Bile duct (tissue), 1 donor: ENCODE measurements around the gene ANXA2.

DNA sequence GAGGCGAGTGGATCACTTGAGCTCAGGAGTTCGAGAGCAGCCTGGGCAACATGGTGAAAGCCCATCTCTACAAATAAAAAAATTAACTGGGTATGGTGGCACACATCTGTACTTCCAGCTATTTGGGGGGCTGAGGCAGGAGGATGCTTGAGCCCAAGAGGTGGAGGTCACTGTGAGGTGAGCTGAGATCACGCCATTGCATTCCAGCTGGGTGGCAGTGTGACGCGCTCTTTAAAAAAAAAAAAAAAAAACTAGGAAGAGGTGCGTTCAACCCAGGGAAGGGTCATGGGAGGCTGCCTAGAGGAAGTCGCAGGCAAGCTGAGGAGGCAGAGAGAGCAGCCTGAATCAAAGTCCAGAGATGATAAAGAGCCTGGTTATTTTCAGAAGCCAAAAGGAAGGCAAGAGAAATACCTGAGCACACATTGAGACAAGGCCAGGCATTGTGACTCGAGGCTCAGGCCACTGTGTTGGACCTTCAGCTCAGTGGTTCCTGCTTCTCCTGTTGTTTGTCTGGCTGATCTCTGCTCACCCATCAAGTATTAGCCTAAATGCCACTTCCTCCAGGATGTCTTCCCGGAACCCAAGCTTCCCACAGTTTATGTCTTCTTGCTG lies 16.2 kb upstream of the GCNT3 start:
- PRO-cap: no peak

GRCh38 chr15:59614913-59615559 lies 3.5 kb downstream of the GCNT3 start:
- PRO-cap: no peak

- PRO-cap: no peak
These were observed 1.3 kb downstream of the GTF2A2 start for GRCh38 chr15:59655817-59656675.

DNA sequence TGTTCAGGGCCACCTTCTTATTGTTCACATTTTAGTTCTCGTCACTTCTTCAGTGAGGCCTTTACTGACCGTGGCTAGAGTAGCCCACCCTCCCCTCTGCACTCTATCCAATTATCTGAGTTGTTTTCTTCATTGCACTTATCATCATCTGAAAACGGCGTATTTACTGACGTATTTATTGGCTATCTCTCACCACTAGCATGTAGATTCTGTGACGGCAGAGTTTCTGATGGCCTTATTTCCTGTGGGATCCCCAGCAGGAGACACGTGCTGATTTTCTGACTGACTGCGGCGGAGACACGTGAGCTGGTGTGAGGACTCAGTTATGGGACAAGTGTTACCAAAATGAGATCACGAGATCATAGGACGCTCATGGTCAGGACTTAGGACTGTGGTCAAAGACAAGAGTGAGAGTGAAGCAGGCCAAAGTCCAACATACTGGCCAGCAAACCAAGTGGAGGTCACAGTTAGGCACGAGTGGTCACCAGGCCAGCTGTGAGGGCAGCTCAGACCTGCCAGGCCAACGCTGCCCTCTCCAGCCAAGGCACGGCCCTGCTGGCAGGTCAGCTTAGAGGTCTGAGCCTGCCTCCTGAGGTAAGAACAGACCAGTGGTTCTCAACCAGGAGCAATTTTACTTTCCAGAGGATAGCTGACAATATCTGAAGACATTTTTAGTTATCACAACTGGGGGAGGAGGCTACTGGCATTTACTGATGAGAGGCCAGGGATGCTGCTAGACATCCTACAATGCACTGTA lies 50.6 kb upstream of the BNIP2 start:
- PRO-cap: no peak

- PRO-cap: no peak
These were observed 4.5 kb upstream of the FOXB1 start for GRCh38 chr15:59999540-60000089.

GRCh38 chr15:60350970-60351447 lies 46.8 kb downstream of the ANXA2 start:
- PRO-cap: no peak

- PRO-cap: no peak
These were observed 40.9 kb downstream of the ANXA2 start for GRCh38 chr15:60356633-60357500.

GRCh38 chr15:60397328-60398385 lies at the start of gene ANXA2:
Gene ANXA2 (minus strand): TSS chr15:60397986.
- PRO-cap: unidirectional peak, minus-strand start at chr15:60397587; bidirectional peak, plus-strand start at chr15:60398136, minus-strand start at chr15:60397986; bidirectional peak, plus-strand start at chr15:60398648, minus-strand start at chr15:60398310

DNA sequence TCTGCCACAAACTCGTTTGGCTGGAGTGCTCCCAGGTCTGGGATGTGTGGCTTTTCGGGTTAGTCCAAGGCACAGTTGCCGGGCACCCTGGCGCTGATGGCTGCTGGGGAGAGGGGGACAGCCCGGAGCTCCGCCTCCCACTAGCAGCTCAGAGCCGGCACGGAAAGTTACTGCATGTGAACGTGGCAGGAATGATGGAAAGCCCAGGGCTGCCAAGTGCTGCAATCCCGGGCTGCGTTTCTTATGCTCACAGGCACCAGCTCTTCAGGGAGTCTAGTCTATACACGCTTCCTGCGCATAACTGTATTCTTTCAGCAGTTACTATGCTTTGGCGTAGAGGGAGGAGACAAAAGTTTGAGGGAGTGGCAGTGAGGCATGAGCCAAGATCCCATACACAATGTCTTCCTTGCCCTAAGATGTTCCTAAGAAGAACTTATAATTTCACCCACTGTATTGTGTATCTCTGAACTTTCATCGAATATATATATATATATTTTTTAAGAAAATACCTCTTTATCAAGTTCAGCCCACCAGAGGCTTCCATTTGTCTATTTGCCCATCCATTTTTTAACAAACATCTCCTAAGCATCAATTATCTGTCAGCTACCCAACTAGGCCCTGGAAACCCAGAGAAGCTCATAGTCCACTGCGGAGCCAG lies 141.9 kb upstream of the ICE2 start:
- PRO-cap: no peak

- PRO-cap: no peak
These were observed 263.3 kb upstream of the ICE2 start for GRCh38 chr15:60742209-60742604.

DNA sequence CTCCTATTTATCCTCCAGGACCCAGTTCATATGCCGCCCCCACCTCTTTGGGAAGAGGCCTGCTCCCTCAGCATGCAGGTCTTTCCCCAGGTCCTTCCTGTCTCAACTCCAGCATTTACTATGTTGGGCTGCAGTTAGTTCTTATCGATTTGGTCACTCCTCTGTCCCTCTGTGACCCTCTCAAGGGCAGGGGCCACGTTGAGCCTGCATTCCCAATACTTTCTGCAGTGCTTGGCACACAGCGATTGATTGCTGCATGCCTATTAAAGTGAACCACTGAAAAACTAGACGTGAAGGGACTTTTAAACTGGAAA lies 321.8 kb upstream of the ICE2 start:
- PRO-cap: no peak

DNA sequence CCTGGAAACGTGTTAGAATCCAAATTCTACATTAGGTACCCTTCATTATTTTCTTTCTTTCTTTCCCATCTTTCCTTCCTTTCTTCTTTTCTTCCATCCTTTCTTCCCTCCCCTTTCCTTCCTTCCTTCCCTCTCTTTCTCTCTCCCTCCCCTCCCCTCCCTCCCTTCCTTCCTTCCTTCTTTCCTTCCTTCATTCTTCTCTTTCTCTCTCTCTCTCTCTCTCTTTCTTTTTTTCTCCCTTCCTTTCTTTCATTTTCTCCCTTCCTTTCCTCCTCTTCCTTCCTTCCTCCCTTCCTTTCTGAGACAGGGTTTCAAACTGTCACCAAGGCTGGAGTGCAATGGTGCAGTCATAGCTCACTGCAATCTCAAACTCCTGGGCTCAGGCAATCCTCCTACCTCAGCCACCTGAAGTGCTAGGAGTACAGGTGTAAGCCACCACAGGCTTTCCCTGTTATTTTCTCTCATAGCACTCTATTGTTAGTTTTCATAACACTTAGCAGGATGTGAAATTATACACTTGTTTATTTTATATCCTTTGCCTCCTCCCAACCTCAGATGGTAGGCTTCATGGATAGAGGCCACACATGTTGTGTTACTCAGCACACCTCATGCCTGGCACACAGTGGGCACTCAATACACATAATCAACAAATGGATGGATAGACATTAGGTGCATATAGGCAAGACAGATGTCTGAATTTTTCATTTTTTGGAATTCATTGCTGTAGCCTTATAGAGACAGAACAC lies 344.1 kb upstream of the ICE2 start:
- PRO-cap: no peak

- PRO-cap: no peak
These were observed 299.4 kb downstream of the RORA start for GRCh38 chr15:60929726-60930155.

DNA sequence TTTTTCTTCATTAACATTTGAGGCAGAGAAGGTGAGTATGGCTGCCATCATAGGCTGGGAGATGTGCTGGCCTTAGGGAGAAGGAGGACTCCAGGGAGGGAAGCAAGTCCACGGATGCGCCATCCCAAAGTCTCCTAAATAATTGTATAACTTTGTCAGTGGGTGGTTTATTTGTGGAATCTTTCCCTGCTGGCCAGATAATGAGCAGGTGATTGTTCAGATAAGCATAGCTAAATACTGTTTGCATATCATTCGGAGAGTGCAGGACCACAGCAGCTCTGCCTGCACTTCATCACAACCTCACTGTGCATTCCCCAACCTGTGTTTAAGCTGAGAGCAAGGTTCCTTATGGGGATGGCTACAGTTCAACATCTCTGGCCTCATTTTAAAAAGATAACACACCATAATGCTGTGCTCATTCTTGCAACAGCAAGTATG lies 271.8 kb upstream of the RORA start:
- PRO-cap: no peak

- PRO-cap: no peak
These were observed 290.1 kb upstream of the RORA start for GRCh38 chr15:61519298-61519595.

DNA sequence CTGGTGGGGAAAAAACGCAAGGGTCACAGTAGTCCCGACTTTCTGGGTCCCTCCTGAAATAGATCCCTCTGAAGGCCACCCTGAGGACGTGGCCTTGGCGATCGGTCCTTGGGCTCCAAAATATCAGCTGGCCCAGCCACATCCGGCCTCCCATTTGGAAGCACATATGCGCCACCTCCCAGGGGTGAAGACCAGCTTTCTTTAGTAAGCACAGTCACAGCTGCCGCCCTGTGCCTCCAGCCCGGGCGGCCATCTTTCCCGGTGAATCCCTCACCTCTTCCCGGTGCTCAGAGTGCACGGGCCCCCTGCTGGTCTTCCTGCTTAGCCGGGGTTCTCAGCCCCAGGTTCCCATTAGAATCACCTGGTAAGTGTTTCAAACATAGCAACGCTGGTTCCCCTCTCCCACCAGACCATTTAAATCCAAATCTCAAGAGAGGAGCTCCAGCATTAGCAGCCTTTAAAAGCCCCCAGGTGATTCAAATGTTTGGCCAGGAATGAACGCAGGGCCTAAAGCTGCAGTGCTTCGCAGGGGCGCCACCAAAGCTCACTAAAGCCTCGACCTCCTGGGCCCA lies 232.2 kb downstream of the VPS13C start:
- PRO-cap: no peak

DNA sequence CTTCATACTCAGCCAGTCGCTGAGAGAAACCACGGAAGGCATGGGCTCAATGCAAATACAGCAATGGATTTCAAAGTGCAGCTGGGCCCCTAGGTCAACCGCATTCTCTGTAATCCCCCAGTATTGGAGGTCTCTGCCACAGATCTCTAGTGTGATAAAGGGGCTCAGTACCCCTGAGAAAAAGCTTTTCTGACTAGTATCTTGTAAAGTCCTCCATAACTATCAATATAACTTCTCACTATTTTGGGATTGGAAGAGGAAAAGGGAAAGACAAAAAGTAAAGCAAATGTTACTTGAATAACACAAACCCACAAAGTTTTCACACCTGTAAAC lies 208.2 kb downstream of the VPS13C start:
- PRO-cap: no peak

GRCh38 chr15:62171859-62172250 lies 6.8 kb upstream of the C2CD4B start:
- PRO-cap: no peak

DNA sequence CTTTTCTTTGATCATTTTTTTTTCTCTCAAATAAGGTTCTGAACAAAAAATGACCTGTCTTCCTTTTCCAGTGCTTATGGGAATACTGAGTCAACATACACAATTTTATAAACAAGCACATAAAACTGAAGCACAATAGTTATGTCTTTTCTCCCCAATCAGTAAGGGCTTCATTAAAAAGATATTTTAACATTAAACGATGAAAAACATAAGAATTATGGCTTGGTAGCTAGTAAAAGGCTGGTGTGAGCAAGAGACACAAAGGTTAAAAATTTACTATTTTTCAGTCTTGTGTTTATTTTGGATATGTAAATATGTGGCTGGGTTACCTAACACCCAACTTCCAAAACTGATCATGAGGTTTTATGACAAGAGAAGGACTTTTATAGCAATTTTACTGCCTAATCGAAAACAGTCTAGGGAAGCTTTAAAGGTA lies 102.1 kb upstream of the TLN2 start:
- PRO-cap: no peak

GRCh38 chr15:62326181-62326768 lies 64.1 kb upstream of the TLN2 start:
- PRO-cap: no peak